SUDHL5 (cell line): ENCODE measurements around the gene RAI1.

DNA sequence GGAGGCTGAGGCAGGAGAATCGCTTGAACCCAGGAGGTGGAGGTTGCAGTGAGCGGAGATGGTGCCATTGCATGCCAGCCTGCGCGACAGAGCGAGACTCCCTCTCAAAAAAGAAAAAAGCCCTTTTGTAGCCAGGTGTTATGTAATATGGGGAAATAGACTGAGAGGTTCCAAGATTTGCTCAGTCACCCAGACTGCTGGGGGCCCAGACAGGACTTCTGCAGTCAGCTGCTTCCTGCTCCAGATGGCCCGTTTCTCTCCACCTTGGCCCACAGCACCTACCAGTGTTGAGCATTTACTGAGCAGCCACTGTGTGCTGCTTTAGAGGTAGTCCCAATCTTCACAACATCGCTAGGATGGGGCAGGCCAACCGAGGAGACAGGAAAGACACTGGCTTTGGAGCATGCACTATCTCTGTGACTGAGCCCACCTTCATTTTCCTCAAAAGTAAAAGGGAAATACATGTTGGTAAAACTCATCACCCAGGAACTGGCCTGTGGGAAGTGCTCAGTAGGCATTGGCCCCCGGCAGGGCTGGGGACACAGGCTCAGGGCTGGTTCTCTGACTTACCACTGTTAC is 1.4 kb upstream of the PEMT start:
- PRO-cap = no peak

DNA sequence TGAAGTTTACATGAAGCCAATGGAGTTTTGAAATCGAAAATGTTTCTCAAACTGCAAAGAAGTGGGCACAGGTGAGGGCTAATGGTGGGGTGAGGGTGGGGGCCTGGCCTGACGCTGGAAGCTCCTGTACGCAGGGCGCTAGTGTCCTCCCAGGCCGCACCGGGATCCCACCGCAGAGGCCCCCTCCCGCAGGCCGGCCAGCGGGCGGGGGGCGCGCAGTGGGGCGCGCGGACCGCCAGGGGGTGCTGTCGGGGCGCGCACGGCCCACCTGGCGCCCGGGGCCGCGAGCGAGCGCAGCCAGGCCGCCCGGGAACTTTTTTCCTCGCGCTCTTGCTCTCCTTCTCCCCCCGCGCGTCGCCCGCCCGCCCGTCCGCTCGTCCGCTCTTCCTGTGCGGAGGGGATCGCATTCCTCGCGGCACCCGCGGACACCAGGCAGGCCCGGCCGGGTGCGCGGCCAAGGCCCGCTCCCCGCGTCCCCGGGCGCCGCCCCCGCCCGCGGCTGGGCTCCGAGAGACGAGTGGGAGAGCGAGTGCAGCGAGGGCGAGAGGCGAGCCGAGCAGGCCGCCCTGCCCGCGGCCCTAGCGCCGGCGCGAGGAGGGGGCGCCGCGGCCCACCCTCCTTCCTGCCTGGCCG is at the start of gene RAI1:
RAI1 (plus strand) TSS at position 404 of the 633 bp plus-strand sequence.
- PRO-cap = unidirectional peak, plus-strand start at position 404 of the sequence; bidirectional peak, plus-strand start at position 516 of the sequence, minus-strand start at position 467 of the sequence

GRCh38 chr17:17737936-17738771 is 56.9 kb downstream of the RAI1 start:
- PRO-cap = no peak

GRCh38 chr17:17757817-17759080 is 77.0 kb downstream of the RAI1 start:
- PRO-cap = bidirectional peak, plus-strand start at chr17:17758307, minus-strand start at chr17:17758263; bidirectional peak, plus-strand start at chr17:17758700, minus-strand start at chr17:17758506

GRCh38 chr17:17781768-17782634 is 54.8 kb downstream of the SREBF1 start:
- PRO-cap = unidirectional peak, plus-strand start at chr17:17782229

- PRO-cap = no peak
Observed at GRCh38 chr17:17818639-17819498, 17.9 kb downstream of the SREBF1 start.

GRCh38 chr17:17911117-17911674 is 61.0 kb downstream of the TOM1L2 start:
- PRO-cap = no peak

DNA sequence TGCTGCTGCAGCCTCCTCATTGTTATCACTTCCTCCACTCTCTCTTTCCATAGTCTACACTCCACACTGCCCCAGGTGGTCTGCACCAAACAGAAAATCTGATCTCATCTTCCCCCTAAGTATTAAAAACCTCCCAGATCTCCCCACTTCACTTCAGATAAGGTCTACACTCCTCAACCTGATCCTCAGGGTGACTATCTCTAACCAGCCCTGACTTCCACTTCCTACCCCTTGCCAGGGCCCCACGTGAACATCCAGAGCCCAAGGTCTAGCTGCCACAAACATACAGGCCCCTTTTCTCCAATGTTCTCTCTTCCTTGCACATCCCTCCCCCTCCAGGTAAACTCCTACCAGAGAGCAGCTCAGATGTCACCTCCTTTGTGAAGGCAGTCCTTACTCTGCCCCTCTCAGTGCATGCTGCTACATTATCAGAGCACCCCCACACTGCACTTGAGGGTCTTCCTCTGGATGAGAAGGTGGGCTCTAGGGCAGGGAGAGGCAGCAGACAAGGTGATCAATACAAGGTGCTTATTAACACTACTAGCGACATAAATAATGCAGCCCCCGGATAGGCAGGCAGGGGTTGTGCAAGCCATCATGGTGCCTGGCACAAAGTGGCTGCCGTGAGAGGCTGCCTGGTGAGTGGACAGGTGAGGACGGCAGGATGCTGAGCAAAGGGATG is 28.5 kb downstream of the TOM1L2 start:
- PRO-cap = no peak

GRCh38 chr17:17965225-17965946 is 6.8 kb downstream of the TOM1L2 start:
- PRO-cap = no peak

DNA sequence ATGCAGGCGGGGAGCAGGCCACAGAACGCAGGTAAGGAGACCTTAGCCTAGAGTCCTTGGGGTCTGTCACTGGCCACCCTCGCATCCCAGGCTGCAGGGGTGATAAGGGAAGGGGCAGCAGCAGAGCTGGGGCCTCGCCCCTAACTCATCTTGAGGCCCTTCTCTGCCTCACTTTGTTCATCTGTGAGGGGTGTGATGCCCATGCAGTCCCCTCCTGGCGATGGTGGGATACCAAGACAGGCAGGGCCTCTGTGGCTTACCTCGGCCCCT is 173 bp downstream of the MYO15A start:
- PRO-cap = no peak

- PRO-cap = no peak
Observed at GRCh38 chr17:18224100-18224593, 1.3 kb upstream of the LLGL1 start.

- PRO-cap = no peak
Observed at GRCh38 chr17:18673109-18673308, 9.1 kb downstream of the FOXO3B start.

- PRO-cap = no peak
Observed at GRCh38 chr17:18865271-18865877, 7.4 kb downstream of the PRPSAP2 start.

- PRO-cap = no peak
Observed at GRCh38 chr17:19001763-19002690, 2.5 kb downstream of the FAM83G start.

GRCh38 chr17:19011136-19011471 is 6.5 kb upstream of the FAM83G start:
- PRO-cap = no peak

GRCh38 chr17:19064278-19064784 is 17.6 kb upstream of the GRAP start:
- PRO-cap = no peak

DNA sequence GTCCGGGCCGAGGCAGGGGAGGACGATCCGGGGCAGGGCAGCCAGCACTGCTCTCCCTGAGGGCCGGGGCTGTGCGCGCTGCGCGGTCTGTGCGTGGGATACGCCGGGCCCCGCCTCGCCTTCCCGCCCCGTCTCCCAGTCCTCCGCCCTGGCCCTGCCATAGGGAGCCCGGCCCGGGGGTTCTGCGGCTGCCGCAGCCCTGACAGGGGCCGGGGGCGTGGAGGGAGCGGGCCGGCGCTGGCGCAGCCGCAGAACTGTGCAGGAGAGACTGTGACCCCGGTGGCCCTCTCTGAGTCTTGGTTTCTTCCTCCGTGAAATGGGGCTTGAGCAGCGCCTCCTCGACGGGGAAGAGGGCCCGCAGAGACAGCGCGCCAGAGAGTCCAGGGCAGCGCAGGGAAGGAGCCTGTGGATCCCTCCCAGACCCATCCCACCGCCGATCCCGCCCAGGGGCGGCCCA is 38.5 kb upstream of the GRAPL start:
- PRO-cap = no peak

DNA sequence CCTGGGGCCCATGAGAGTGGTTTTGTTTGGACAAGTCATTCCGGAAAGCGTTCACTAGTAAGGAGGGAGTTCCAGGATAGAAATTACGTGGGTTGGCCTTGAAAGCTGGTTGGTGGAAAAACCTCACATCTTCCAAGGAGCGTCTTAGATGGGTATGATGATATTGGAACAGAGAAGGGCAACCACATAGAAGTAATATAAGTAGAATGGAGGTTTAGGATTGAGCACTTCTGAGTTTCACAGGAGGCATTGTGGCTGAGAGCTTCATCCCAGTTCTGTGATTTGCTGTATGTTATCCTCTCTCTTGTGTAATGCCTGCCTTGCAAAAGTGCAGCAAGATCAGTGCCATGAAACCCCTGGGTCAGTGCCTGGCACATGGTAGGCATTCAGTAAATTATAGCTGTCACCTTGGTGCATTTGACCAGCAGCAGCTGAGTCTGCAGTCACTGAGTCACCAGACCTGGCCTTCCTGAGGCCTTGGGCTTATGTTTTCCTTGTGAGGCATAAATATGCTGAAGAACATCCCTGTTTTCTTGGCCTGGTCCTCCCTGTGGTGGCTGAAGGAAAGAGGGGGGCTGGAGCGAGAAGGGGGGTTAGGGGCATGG is 26.3 kb downstream of the EPN2 start:
- PRO-cap = no peak

GRCh38 chr17:19268671-19269022 is 31.5 kb downstream of the EPN2 start:
- PRO-cap = no peak

DNA sequence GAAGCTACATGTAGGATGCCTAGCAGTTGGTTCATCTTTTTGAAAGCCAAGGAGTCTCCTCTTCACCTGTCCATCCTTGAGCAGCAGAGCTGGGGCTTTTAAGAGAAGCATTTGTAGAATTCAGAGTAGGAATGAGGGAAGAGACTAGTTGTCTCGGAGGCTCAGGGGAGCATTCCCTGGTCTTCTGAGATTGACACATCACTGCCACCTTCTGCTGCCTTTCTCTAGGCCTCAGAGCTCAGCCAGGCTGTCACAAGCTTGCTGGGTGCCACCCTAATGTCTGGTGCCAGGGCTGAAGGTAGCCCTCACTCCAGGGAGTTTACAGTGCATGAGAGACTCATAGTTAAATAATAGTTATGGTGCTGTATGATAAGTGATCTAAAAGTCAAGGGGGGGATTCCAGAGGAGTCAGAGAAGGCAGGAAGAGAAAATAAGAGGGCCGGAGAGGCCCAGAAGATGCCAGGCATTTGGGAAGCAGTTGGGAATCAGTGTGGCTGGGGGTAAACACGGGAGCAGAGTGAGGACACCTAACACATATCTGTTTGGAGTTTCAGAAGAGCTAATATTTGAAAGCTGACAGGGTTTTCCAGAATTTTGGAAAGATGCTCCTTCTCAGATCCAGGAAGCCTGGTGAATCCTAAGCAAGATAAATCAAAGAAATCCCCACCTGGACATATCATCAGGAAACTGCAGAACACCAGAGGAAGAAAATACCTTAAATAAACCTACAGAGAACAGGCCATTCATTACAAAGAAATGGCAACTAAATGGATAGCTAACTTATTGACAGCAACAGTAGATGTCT is 39.5 kb downstream of the B9D1 start:
- PRO-cap = no peak